Endometrial microvascular endothelial cells (primary cell): ENCODE measurements around the genes EID2B and ZNF780B.

DNA sequence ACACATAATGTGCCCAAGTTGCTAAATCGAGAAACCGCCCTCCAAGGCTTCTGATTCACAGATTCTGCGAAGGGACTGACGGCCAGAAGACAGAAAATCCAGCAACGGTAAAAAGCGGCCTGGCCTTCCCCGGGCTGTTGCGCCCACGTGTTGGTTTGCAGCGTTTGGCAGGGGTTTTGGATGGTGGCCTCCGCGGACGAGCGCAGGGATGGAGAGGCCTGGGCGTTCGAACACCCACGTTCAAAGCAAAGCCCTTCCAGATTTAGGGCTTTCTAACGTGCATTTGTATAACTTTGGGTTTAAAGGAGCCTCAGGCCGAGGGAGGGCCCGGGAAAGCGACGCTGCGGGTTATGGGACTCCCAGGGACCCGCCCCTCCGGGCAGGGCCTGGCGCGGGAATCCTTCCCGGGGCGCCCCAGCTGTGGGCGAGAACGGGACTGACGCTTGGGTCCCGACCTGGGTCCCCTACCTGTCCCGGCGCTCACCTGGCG, 395 bp downstream of the FBXO17 start:
- RAMPAGE, long total RNA, result no peak

DNA sequence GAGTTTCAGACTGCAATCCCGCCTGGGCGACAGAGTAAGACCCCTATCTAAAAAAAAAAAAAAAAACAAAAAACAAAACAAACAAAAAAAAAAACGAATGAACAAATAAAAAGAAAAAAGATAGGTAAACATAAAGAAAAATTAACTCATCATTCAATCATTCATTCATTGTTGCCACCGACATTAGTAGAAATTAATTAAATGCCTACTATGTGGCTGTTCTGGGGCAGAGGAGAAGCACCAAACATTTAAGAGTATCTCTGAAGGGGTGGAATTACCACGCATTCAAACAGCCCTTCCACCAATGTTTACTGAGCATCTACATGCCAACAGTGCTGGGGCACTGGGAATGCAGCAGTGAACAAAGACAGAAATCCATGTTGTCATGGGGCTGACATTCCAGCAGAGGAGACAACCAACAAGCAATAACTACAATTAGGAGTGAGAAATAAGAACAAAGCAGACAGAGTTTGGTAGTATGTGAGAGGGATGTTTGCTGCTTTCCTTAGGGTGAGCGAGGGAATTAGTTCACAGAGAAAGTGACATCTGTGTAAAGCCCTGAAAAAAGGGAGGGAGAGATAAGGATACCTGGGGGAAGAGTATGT, 1.5 kb upstream of the PAK4 start:
- RAMPAGE, long total RNA, result no peak

DNA sequence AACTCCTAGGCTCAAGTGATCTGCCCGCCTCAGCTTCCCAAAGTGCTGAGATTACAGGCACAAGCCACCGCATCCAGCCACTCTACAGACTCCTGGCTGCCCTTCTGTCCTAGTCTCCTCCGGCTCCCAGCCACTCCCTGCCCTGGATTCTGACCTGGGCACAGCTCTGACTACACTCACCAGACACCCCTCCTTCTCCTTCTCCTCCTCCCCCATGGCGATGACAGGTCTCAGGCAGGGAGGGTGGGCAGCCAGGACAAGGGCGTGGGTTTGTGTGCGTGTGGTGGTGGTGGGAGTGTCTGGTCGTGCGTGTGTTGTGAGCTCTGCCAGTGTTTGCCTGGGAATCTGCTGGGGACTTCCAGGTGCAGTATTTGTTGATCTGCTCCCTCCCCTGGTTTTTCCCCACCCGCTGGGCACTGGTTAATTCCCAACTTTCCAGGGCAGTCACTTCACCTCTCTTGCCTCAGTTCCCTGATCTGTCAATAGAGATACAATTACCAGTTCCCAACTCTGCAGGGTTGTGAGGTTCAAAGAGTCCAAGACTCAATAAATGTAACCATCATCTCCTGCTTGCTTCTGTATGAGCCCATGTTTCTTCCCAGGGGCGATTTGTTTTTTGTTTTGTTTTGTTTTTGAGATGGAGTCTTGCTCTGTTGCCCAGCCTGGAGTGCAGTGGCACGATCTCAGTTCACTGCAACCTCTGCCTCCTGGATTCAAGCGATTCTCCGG, 2.8 kb upstream of the NCCRP1 start:
- RAMPAGE, long total RNA, result no peak

DNA sequence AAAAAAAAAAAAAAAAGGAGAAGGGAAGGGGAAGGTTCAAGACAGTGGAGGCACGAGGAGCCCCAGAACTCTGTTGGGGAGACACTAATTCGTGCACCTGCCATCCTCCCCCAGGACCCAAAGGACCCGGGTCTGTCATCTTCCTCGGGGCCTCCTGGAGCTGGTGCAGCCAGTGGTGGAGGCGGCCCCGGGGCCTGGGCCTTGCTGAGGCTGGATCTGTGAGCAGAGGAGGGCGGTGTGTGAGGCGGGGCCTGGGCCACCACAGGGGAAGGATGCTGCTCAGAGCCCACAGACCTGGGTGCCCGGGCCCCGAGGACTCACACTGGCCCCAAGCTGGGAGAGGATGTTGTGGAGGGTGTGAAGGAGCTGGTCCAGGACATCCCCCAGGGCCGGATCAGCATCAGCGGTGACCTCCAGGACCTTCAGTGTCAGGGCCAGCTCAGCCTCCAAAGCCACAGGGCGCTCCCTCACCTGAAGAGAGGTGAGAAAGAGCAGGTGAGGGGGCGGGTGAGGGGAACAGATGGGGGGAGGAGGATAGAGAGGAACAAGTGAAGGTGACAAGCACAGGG, 8.2 kb downstream of the IFNL3 start:
- RAMPAGE, long total RNA, result no peak

- RAMPAGE, long total RNA, result no peak
These were observed 5.7 kb downstream of the SAMD4B start for GRCh38 chr19:39347367-39348781.

GRCh38 chr19:39356311-39357451, 14.5 kb downstream of the SAMD4B start:
- RAMPAGE, long total RNA, result no peak

DNA sequence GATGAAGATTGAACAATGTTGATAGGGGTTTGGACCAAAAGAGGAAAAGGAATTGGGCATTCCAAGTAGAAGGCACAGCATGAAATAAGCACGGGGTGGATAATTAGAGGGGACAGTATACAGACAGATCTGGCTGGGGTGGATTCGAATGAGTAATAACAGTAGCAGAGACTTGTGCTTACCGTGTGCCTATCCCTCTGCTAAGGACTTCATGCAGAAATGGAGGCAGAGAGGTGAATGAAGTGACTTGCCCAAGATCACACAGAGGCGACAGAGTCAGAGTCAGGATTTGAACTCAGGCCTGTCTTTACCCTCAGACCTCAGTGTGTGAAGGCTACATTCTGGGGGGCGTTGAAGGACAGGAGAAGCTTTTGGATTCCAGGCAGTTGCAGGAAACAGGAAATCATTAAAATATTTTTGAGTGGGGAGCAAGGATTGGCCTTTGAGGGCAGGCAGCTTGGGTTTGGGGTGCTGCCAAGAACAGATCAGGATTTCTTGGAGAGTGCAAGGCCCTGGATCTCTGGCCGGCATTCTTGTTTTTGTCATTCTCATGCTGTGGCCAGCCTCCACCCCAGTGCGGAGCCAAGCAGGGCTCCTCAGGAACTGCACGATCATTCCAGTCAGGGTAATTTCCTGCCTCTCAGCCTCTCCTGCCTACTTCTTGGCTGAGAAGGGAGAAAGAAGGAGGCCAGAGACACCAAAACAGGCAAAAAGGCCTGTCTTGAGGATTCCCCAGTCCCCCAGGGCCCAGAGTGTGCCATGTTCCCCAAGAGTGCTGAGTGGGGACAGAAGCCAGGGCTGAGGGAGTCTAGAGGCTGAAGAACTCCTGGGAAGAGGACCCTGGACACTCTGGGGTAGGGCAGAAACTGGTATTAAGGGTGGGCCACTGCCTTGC, 18.6 kb downstream of the PAF1 start:
- RAMPAGE, long total RNA, result no peak

- RAMPAGE, long total RNA, result no peak
These were observed 14.9 kb downstream of the PAF1 start for GRCh38 chr19:39375980-39376375.

DNA sequence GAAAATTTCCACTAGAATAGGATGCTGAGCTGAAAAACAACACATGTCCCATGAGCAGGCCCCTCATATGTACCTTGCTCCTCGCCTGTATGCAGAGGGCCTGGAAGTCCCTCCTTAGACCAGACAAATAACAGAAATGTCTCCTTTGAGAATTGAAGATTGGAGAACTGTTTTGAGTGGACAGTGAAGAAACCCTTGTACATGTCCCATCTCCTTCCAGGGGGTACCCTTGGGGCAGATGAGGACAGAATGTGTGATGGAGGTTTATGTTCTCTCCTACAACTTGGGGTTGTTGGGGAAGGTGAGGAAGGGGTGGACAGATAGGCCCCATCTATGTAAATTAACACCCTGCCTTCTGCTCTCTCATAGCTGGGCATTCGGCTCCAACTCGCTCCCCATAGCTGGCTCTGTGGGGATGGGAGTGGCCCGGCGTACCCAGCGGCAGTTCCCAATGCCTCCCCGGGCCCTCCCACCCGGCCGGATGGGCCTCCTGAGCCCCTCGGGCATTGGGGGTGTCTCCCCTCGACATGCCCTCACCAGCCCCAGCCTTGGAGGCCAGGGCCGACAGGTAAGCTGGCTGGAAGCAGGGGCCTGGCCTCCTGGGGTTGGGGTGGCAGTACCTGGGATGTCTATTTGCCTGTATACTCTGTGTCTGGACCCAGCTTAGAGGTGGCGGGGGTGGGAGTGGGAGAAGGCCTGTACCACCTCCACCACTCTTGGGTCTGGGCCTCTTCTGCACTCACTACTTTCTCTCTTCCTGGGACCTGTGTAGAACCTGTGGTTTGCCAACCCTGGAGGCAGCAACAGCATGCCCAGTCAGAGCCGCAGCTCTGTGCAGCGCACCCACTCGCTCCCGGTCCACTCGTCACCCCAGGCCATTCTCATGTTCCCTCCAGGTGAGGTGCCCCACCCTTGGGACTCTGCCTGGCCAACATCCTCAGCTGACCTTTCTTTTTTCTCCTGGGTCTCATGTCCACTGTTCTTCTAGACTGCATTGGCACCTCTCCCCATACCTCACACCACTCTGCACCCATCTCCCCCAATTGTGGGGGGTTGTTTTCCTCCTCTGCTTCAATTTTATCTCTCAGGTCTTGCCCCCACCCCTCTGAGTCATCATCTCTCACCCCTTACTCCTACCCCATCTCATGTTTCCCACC, 10.3 kb downstream of the PAF1 start:
- RAMPAGE, long total RNA, result no peak

DNA sequence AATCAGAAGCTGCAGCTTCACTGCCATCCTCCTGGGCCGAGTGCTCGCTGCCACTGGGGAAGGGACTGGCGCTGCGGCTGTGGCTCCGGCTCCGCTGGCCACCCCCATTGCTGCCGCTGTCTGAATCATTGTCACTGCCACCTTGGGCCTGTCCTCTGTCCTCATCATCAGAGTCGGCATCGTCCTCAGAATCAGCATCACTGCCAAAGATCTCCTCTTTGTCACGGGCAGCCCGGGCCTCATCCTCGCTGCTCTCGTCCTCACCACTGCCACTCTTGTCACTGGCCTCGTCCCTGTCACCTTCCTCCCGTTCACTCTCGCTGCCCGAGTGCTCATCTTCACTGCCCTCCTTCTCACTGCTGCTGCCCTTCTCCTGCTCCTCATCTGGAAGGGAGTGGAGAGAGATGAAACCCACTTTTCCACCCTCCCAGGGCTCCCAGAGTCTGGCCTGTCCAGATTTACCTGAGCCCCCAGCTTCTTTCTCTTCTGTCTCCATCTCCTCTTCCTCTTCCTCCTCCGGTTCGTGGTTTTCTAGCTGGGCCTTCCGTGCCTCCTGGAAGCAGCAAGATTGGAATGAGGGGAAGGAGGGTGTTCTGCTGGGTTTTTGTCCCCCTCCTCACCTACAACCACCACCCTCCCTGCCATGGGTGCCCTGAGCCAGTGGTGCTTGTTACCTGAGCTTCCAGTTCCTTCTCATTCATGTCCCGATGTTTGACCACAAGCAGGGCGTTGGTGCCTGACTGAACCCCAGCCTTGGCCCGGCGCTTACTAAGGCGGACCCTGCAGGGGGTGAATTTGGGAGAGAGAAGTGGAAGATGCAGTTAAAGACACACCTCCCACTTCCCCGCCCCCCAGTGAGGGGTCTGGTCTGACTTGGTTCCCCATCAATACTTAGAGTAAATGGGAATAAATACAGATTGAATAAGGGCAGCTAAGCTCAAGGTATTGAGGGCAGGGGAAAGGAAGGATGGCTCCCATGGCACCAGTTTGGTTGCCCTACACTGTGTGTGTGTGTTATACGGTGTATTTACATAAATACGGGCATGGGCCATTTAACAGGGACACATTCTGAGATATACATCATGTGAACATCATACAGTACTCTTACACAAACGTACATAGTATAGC, 4.5 kb downstream of the PAF1 start:
- RAMPAGE, long total RNA, result no peak

- RAMPAGE, long total RNA, result no peak
These were observed 10.2 kb downstream of the PLEKHG2 start for GRCh38 chr19:39422727-39423020.

DNA sequence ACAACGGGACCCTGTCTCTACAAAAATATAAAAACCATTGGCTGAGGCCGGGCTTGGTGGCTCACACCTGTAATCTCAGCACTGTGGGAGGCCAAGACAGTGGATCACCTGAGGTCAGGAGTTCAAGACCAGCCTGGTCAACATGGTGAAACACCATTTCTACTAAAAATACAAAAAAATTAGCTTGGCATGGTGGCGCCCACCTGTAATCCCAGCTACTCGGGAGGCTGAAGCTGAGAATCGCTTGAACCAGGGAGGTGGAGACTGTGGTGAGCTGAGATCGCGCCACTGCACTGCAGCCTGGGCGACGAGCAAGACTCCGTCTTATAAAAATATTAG, 1.3 kb downstream of the SUPT5H start:
- RAMPAGE, long total RNA, result no peak

DNA sequence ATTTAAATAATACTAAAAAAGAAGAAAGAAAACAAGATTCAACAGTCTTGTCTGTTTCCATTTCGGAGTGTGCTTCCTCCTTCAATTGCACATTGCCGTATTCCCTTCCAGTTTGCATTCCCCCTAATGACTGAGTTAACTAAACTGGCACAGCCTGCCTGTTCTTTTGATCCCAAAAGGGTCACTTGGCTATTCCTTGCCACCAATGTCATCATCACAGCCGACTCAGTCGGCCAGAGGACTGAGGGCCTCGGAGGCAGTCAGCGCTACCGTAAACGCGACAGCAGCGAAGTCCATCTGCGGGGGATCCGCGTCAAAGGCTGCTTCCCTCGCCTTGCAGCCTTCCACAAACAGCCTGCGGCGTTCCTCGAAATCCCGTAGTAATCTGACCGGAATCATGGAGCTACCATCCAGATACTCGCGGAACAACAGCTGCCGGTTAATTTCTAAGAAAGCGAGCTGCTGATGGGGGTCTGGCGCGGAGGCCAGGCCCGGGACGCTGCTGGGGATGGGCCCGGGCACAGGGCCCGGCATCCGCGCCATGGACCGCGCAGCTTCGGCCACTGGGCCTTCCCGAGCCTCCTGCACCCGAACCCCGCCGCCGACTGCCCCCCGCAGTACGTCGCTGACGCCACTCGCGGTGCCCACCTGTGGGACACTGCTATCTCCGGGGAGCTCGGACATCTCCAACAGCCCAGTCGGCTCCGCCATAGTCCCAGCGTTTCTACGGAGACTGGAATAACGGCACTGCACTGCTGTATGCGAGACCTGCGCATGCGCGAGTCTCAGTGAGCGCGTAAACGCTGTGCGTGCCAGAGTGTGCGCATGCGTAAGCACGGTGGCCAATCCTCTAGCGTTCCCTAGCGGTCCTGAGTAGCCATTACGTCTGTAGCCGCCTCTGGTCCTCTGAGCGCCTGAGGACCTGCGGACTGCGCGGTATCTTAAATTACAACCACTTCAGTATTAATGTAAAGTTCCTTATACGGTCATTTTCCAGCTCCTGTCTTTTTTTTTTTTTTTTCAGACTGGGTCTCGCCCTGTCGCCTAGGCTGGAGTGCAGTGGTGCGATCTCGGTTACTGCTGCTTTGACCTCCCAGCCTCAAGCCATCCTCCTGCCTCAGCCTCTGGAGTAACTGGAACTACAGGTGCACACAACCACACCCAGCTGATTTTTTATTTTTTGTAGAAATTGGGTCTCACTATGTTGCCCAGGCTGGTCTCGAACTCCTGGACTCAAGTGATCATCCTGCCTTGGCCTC, at the start of gene EID2B:
EID2B (minus strand) TSS at position 761 of the 1,259 bp plus-strand sequence.
- RAMPAGE, long total RNA, result no peak

DNA sequence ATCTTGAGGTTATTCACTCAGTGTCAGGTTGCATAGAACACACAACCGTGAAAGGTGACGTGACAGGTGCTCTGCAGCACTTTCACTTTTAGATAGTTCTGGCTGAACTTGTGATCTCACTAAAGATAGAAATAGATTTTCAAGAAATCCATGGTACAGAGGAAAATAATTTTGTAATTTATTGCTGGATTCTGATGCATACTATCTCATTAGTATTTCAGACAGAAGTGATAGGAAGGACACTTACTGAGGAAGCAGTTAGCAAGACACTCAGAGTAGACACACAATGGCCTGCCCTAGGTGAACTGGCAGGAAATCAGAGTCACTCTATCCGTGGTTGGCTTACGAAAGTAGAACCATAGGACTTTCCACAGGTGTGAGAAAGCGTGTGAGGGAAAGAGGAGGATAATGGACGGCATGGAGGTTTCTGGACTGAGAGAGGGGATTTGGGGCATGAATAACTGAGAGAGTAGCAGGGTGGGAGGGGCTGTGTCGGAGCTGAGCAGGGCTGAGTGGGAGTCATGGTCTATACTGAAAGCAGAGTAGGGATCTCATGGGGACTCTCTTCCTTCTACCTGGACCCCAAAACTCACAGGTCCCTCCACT, 18.6 kb upstream of the EID2 start:
- RAMPAGE, long total RNA, result no peak

GRCh38 chr19:39704622-39704783, 222 bp downstream of the LGALS14 start:
- RAMPAGE, long total RNA, result no peak

- RAMPAGE, long total RNA, result no peak
These were observed 19.4 kb upstream of the PSMC4 start for GRCh38 chr19:39951631-39951961.

- RAMPAGE, long total RNA, result no peak
These were observed 10.2 kb downstream of the PSMC4 start for GRCh38 chr19:39980977-39981737.

DNA sequence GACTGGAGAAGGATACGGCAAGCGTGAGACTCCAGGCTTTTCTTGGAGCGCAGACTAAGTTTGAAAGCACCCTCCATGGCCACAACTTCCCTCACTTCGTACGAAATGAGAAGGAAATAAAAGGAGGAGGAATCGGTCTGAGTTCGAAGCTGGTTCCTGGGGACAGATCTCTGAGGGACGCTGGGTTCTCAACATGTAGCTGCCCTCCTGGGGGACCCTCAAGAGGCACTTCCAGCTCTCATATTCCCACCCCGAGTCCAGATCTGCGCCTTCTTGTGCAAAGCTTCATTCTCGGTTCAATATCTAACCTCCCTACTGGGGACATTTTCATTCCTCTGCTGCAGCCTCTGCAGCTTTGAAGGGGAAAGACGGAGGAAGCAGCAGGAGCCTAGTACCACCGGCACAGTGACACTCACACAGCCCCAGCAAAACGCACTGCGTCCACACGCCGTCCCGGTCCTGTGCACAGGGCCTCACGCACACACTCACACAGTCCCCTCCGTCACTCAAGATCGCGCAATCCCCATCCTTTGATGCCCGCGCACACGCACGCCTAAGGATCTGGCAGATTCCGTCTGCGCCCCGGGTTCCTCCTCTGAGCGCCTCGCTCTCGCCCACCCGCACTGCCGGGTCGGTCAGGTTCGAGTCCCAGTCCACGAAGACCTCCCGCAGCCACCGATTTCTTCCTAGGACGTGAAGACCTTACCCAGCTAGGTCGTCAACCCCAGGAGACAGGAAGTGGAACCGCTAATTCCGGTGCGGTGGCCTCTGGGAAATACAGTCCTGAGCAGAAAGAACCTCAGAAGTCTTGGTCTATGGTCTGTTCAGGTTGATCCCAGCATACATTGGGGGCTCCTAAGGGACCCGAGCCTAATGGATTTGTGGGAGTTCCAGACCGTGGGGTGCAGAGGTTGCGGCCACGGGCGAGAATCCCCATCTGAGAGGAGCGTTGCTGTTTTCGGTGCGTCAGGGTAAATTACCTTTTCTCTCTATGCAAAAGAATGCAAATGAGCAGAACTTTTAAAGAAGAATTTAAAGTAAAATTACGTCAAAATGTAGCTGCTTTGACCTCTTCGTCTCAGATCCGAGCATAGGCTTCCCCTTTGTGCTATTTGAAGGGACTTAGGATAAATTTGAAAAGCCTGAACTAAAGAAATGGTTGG, at the start of gene ZNF780B:
ZNF780B (minus strand) TSS at position 749 of the 1,163 bp plus-strand sequence.
- RAMPAGE, long total RNA, result no peak

DNA sequence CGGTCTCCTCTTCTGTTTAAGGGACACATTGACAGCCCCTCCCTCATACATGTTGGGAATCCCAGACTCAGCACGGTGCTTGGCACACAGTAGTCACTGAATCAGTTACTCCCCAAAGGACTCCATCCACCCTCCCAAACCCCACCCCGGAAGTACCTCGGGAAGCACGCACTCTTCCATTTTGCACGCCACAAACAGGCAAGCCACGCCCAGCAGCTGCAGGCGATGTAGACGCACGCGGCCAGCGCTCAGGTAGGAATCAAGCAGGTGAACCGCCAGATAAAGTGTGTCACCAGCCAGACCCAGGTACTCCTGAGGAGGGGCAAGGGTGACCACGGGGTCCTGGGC, 2.2 kb downstream of the CCNP start:
- RAMPAGE, long total RNA, result no peak

DNA sequence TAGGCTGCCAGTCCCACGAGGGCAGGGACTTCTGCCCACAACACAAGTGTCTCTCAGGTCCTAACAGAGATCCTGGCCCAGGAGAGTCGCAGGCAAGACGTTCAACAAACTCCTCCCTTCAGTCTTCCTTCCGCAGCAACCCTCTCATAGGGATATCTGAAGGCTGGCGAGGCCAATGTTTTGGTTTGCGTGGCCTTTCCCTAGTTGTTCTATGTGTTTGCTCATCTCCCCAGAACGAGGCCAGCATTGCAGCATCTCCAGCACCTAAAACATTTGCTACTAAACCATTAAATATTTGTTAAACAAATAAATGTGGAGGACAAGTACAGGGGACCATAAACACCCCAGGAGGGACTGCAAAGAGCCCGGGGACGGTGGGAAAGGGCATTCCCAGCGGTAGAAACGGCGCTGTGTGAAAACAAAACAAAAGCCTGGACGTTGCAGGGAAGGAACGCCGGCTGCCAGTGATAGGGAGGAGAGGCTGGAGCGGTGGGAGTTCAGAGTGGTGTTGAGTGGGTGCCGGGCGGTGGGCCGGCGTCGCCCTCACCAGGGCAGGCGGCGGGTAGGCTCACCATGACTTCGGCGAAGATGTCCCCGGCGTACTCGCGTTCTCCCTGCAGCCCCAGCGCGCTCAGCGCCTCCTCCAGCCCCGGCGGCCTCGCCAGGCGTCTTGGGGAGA, 547 bp downstream of the CCNP start:
- RAMPAGE, long total RNA, result no peak